Body of pancreas (tissue), 2 donors: ENCODE measurements around a stretch of chr2.

GRCh38 chr2:41912809-41913253, 135.0 kb upstream of the PKDCC start:
- PRO-cap: no peak
- RAMPAGE, long total RNA, 2 experiments: no peak in any of the 2 experiments

DNA sequence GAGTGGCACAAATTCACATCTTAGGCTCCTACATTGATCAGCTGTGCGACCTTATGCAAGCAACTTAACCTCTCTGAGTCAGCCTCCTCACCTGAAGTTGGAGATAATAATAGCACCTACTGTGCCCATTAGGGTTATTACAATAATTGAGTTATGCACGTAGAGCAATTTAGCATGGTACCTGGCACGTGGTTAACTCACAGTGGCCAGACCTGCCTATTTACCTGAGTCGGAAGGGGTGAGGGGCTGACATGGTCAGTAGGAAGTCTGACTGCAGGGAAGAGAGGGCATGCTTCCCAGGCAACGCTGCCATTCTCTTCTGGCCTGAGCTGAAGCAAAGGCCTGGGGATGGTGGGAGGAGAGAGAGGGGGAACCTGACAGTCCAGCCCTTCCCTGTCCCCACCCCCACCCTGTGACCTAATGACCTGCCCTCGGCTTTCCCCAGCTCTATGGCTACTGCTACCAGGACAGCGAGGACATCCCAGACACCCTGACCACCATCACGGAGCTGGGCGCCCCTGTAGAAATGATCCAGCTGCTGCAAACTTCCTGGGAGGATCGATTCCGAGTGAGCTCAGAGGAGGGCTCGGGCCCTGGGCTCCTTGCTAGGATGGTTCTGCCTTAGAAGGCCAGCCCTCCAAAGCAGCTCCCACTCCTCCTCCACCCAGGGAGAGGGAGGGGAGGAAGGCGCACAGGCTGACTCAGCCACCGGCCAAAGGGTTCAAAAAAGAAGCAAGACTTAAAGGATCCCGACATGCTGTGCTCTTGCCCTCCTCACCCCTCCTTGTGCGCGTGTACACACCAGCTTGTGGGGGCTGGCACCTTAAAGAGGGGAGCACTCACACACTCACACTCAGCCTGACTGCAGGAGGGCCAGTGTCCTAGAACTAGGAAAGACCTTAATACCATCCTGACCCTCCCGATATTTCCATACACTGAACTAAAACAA, 5.2 kb downstream of the PKDCC start:
- PRO-cap: no peak
- RAMPAGE, long total RNA, 2 experiments: no peak in any of the 2 experiments

DNA sequence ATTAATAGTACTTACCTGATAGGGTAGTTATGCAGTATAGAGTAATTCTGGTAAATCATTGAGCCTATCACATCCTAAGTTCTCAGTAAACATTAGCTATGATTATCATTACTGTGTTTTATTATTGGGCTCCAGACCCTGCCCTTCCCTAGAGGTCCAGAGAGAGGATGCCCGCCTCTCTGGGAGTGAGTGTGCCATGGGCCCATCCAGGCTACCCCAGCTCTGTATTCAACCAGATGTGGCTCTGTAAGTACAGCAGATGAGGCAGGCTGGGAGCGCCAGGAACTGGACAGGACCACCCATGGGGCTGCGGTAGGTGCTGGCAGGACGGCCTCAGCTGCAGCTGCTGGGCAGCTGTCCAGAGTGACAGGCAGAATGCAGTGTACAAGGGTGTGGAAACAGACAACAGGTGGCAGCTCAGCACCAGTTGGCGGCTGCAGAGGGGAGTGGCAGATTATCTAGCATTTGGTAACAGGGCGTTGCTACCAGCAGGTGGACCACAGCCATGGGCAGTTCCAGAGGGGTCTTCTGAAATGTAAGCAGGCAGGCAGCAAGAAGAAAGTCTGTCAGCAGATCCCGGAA, 24.4 kb downstream of the PKDCC start:
- PRO-cap: no peak
- RAMPAGE, long total RNA, 2 experiments: no peak in any of the 2 experiments

DNA sequence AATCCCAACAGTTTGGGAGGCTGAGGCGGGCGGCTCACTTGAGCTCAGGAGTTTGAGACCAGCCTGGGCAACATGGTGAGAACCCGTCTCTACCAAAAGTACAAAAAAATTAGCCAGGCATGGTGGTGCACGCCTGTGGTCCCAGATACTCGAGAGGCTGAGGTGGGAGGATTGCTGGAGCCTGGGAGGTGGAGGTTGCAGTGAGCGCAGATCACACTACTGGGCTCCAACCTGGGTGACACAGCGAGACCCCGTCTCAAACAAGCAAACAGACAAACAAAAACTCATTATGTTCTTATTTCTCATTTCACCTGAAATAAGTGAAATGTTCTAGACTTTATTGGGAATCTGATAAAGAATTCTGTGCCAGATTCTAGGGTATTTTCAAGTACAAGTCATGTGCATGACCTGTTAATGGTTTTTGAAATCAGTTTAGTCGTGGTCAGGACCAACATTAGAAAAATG, 8.2 kb downstream of the EML4 start:
- PRO-cap: no peak
- RAMPAGE, long total RNA, 2 experiments: no peak in any of the 2 experiments

DNA sequence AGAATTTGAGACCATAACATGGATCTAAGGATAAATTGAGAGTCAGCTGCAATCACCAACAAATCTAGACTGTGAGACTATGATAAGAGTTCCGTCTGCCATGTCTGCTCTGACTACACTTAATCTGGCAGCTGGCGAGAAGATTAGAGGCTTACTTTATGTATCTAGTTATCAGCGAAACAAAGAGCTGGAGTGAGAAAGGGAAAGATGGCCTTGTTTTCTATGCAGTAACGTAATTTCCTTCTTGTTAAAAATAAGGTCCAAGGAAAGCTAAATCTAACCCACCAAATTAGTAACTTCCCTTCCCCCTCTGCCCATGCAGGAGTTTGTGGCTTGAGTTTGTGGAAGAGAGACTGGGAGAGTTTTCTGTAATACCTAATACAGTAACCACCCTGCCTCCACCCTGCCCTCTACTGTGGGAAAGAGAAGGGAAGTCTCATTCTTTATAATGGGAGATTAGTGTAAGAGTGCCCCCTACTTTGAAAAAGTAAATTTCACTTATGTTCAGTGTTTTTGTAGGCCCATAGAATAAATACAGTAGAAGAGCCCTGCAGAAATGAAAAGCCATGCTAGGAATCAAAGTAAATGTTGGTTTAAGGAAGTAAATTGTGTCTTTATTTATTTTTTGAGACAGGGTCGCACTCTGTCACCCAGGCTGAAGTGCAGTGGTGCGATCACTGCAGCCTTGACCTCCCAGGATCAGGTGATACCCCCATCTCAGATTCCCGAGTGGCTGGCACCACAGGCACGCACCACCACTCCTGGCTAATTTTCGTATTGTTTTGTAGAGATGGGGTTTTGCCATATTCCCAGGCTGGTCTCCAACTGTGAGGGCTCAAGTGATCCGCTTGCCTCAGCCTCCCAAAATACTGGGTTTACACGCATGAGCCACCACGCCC, 27.6 kb downstream of the EML4 start:
- PRO-cap: no peak
- RAMPAGE, long total RNA, 2 experiments: no peak in any of the 2 experiments

DNA sequence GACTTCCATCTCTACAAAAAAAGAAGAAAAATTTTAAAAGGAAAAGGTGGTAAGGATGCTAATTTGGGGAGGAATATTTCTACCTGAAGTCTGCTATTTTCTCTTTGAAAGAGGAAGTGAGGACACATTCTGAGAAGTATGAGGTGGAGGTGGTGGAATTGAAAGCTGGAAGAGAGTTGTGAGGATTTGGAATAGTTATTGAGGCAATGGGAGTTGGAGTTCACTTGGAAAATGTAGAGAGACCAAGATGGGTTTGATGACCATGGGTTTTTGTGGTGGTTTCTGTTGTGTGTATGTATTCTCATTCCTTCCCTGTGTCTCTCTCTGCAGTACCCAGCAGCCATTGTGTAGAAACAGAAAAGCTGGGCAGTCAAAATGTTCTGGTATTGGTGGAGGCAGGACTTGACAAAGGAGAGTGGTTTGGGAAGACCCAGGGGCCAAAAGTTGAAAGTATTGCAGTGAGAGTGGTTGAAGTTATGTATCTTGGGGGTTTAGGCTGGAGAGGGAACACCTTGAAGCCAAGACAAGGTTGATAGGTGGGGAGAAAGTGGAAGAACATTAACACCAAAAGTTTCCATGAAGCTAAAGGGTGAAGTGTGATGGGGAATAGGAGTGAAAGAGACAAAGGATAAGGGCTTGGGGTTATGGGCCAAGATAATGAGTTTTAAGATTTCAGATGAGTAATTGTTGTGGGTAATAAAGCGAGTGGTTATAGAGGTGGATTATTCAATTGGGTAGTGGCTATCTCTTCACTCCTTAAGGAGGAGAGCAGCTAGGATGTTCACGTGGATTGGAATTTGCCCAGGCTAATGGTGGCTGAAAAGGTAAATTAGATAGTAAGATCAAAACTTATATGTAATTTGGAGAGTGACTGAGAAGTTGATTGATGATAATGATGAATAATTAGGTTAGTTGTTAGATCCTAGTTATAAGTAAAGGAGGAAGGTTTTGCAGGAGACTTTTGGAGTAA, 29.7 kb downstream of the EML4 start:
- PRO-cap: no peak
- RAMPAGE, long total RNA, 2 experiments: no peak in any of the 2 experiments

- PRO-cap: no peak
- RAMPAGE, long total RNA, 2 experiments: no peak in any of the 2 experiments
These were observed 31.1 kb downstream of the COX7A2L start for GRCh38 chr2:42329822-42330485.

DNA sequence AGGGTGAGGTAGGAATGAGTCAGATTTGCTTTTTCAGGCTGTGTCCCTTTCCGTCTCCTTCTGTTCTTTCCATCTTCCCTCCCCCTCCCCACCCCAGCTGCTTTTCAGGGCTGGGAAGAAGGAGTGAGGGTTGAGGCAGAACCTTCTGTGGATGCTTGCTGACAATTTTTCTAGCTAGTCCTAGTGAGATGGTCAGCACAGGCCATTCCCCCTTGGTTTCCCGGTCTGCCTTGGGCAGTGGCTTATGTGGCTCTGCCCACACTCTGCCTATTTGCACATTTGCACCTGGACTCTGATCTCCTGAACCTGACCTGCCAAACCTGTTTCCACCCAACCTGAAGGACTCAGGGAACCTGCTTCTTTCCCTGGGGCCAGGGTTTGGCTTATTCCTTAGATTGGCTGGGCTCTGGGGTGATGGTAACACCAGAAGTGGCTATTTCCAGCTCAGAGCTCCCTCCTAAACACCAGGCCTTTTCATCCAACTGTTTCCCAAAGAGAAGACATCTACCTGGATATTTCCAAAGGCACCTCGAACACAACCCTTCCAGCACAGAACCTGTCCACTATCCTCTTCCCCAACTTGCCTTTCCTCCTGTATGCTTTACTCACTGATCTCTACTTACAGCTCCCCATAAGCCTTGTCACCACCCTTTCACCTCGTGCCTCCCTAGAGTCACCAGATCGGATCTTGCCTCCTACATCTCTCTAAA, 5.9 kb upstream of the MTA3 start:
- PRO-cap: unidirectional peak, minus-strand start at position 222 of the sequence; unidirectional peak, minus-strand start at position 254 of the sequence
- RAMPAGE, long total RNA, 2 experiments: no peak in any of the 2 experiments

- PRO-cap: no peak
- RAMPAGE, long total RNA, 2 experiments: no peak in any of the 2 experiments
These were observed 9.7 kb downstream of the OXER1 start for GRCh38 chr2:42754065-42754760.

GRCh38 chr2:42787870-42788147, 4.6 kb downstream of the HAAO start:
- PRO-cap: no peak
- RAMPAGE, long total RNA, 2 experiments: no peak in any of the 2 experiments

DNA sequence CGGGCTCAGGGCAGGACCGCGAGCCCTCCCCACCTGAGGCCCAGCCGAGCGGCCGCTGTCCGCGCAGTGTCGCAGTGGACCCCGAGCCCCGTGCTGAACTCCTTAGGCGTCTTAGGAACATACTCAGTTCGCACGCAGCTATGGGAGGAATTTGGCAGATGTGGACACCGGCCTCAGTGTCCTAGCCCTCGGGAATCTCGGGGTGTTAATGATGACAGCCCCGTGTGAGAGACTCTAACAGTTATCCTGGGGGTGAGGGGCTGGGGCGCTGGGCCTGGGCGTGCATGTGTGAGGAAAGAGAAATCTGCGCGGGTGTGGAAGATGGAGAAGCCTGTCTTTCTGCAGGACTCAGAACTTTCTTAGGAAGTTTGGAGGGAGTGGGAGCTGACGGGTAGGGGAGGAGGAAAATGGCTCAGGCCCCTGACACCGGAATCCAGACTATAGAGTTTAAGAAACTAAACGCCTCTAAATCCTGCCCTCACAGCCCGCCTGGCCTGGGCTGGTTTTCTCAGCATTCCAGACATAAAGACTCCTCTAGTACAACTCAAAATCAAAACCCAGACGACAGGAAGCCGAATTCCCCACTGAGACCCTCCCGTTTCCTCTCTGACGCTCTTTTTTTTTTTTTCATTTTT, 969 bp upstream of the HAAO start:
- PRO-cap: bidirectional peak, plus-strand start outside the sequence, minus-strand start at position 71 of the sequence; unidirectional peak, minus-strand start at position 361 of the sequence; unidirectional peak, minus-strand start at position 524 of the sequence
- RAMPAGE, long total RNA, 2 experiments: no peak in any of the 2 experiments

GRCh38 chr2:42795780-42796227, 3.4 kb upstream of the HAAO start:
- PRO-cap: no peak
- RAMPAGE, long total RNA, 2 experiments: no peak in any of the 2 experiments

GRCh38 chr2:42906219-42906422, 113.7 kb upstream of the HAAO start:
- PRO-cap: no peak
- RAMPAGE, long total RNA, 2 experiments: no peak in any of the 2 experiments

DNA sequence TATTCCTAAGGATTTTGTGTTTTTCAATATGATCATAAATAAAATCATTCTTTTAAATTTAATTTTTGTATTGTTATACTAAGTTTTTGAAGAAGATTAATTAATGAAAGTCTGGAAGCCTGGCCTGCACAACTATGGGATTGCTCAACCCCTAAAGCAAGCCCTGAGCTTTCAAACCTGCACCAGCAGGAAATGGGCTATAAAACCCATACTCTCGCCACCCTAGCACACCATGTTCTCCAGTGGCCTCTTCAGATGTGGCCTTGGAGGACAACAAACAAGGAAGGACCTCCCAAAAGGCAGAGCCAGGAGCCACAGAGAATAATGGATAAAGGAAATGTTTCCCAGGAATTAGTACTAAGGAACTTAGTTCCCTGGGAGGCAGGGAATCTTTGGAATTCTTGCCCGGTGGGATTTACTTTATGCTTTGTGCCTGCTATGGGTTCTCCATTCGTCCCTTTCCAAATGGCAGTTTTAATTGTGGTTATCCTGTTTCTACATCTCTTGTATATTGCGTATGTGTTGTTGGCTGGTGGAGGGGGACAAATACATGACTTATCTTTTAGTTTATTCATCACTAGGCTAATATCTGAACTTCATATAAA, 212.5 kb downstream of the ZFP36L2 start:
- PRO-cap: no peak
- RAMPAGE, long total RNA, 2 experiments: no peak in any of the 2 experiments

DNA sequence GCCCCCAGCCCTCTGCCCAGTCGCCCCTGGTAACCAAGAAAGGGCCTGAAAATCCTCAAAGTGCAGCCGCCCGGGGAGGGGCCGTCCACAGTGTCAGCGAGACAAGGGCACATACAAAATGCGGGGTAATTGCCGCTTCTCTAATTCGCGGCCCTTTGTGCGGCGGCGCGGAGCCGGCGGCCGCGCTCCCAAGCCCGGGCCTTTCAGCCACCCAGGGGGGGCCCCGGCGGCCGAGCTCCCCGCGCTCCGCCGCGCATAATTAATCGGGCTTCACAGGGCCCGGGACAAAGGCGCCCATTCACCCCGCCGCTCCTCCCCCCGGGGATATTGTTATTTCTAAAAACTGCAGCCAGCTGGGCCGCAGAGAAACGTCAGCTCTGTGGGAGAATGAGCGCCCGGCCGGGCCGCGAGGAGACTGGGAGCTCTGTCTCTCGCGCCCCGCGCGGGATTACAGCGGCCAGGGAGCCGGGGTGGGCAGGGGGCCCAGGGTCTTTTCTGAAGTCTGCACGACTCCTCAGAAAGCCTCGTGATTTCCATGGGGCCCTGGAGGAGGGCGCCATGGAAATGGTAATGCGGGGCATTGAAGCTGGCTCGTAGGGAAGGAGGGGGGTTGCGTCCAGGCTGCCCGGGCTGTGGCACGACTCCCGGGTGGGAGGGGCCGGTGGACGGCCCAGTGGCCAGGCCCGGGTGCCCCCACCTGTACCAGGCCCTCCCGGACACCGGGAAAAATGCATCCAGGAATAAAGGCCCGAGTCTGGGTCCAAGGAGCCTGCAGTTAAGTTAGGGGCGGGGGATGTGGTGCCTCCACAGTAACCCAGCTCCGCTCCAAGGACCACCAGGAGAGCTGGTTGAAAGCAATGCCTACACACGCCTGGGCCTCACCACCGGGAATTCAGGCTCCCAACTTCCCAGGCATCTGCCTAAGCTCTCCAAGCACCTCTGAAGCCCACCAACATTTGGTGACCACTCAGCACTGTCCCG, 125.4 kb downstream of the ZFP36L2 start:
- PRO-cap: unidirectional peak, plus-strand start at position 143 of the sequence; bidirectional peak, plus-strand start at position 363 of the sequence, minus-strand start at position 211 of the sequence
- RAMPAGE, long total RNA, 2 experiments: no peak in any of the 2 experiments

DNA sequence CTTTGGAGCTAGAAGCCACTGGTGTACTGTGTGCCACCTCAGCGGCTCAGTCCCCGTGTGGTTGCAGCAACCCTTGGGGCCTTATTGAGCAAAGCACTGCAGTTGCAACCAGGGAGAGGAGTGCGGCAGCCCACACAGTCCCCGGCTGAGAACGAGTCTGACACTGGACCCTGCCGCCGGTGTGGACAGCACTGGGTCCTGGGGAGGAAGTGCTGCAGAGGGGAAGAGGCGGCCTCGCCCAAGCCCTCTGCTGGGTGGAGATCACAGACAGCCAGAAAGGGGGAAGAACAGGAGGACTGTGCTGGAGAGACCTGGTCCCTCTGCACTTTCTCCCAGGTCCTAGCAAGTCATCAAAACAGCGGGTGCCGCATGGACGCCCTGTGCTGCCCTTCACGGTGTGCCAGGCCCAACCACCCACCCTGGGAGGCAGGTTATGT, 98.7 kb downstream of the ZFP36L2 start:
- PRO-cap: bidirectional peak, plus-strand start at position 274 of the sequence, minus-strand start at position 159 of the sequence
- RAMPAGE, long total RNA, 2 experiments: no peak in any of the 2 experiments

DNA sequence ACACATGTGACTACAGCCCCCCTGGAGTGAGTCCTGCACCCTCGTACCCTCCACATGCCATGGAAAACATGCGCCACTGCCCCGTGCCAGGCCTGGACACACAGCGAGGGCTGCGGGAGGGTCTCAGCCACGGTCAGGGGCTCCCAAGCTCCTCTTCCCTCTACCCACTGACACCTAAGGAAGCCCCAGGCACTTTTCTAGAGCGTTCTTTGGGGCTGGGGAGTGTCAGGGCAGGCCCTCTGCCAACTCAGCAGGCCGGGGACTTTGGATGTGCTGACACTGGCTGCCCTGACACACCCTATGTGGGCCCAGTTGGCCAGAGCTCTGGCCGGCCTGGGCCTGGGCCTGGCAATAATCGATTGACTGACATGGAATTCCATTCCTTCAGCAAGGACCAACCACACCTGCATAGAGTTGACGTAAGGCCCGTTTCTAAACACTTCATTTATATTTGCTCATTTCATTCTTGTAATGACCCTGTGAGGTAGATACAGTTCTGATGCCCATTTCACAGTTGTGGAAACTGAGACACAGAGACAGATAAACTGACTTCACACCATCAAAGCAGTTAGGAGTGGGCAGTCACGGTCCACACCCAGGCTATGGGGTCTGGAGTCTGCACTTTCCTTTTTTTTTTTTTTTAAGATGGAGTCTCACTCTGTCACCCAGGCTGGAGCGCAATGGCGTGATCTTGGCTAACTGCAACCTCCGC, 70.4 kb downstream of the ZFP36L2 start:
- PRO-cap: no peak
- RAMPAGE, long total RNA, 2 experiments: no peak in any of the 2 experiments

DNA sequence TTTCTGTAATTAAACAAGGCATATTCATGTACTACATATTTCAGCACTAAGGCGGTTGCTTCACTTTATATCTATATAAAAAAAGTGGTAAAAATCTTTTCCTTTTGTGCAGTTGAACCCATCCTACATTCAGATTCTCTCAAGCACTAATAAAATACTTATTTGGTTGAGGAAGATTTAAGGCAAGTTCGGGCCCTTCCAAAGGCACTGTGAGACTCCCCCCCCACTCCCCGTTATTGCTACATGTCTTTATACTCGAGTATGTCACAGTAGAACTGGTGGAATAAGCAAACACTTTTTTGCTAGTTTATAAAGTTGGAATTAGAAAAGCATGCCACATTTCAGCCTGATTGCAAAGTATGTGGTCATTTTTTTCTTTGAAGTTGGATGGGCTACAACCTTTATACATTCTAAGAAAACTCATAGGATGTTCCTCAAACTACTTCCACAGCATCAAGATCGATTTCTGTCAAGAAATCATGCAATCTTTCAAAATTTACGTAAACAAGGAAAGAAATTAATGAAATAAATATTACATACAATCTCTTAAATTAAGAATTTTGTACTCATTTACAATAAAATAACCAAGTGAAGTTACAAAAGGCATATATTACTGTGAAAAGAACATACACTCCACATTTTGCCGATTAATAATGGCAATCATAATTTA, 3.6 kb downstream of the ZFP36L2 start:
- PRO-cap: no peak
- RAMPAGE, long total RNA, 2 experiments: no peak in any of the 2 experiments

DNA sequence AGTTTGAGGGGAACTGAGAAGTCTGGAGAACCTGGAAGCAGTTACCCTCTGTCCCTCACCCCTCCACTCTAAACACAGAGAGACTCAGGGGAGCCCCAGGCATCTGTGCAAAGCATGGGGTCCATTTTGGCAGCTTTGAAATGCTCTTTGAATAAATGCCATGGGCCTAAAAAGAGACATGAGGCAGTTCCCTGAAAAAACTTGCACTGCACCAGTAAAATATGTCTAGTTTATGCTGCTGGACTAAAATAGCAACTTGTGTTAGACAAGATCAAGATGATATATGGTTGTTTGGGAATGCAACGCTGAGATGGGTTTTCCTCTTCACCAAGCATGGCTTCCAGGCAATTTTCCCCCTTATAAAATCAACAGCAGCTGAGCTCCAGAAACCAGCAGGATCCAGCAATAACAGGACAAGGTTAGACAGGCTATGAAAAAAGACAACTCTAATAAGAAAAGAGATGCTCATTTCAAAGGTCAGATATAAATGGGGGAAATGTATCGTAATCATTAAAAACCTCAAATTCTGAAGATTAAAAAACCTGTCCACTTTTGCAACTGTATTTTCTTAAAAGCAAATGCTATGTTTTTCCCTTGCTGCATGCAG, 122.9 kb upstream of the ZFP36L2 start:
- PRO-cap: no peak
- RAMPAGE, long total RNA, 2 experiments: no peak in any of the 2 experiments

GRCh38 chr2:43455023-43456250, 140.4 kb downstream of the THADA start:
- PRO-cap: no peak
- RAMPAGE, long total RNA, 2 experiments: no peak in any of the 2 experiments